Mammary microvascular endothelial cell (primary cell): ENCODE measurements around a stretch of chr2.

GRCh38 chr2:239482904-239483208 is 82.0 kb upstream of the HDAC4 start:
- RAMPAGE, long total RNA, result no peak

GRCh38 chr2:239533792-239534280 is 133.0 kb upstream of the HDAC4 start:
- RAMPAGE, long total RNA, result no peak

DNA sequence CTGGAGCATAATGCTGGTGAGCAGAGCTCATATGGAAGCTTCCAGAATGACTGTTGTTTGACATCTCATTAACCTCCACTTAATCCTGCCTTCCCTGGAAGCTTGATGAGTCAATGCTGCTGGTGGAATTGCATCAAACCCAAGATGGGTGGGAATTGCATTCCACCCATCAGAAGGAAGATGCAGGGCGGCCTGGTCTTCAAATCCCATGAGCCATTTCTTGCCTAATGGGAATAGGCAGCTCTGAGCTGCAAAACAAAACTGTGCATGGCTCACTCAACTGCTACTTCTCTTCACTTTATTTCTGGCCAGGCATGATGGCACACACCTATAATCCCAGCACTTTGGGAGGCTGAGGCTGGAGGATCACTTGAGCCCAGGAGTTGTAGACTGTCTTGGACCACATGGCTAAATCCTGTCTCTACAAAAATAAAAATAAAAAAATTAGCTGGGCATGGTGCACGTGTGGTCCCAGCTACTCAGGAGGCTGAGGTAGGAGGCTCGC is 283.7 kb upstream of the HDAC4 start:
- RAMPAGE, long total RNA, result no peak

GRCh38 chr2:239745265-239745757 is 279.8 kb downstream of the NDUFA10 start:
- RAMPAGE, long total RNA, result no peak

DNA sequence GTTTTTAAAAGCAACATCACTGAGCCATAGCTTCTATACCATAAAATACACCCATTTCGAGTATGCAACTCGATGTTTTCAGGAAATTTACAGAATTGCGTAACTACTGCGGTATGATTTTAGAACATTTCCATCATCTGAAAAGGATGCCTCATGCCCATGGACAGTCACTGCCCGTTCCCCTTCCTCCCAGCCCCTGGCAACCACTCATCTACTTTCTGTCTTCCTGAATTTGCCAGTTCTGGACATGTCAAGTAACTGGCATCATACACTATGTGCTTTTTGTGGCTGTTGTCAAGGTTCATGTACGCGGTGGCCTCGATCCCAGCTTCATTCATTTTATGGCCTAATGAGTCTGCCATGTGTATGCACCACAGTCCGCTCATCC is 88.0 kb downstream of the NDUFA10 start:
- RAMPAGE, long total RNA, result no peak

DNA sequence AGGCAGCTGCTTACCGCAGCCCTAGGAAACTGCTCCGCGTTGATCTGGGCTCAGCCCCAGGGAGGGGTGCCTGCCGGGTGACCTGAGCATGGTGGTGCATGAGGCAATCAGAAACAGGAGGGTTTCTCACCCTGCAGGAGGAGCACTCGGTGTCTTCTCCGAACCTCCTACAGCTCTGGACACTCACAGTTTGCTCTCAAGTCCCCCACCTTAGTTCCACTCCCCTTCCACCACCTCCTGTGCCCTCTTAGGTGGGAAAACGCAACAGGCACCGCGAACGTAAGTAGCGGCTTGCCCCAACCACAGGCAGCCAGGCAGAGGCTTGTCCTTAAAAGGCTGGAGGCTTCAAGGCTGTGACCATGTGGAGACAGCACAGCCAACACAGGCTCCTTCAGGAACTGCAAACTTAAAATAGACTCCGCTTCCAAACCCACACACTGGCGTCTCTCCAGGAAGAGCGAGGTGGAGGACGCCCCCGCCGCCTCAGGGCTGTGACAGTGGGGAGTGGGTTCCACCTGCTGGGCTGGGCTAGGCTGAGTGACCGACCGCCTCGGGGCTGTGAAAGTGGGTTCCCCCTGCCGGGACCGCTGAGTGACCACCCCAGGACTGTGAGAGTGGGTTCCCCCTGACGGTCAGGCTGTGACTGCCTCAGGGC is 71.6 kb downstream of the NDUFA10 start:
- RAMPAGE, long total RNA, result no peak

GRCh38 chr2:239954727-239955127 is 70.4 kb downstream of the NDUFA10 start:
- RAMPAGE, long total RNA, result no peak

DNA sequence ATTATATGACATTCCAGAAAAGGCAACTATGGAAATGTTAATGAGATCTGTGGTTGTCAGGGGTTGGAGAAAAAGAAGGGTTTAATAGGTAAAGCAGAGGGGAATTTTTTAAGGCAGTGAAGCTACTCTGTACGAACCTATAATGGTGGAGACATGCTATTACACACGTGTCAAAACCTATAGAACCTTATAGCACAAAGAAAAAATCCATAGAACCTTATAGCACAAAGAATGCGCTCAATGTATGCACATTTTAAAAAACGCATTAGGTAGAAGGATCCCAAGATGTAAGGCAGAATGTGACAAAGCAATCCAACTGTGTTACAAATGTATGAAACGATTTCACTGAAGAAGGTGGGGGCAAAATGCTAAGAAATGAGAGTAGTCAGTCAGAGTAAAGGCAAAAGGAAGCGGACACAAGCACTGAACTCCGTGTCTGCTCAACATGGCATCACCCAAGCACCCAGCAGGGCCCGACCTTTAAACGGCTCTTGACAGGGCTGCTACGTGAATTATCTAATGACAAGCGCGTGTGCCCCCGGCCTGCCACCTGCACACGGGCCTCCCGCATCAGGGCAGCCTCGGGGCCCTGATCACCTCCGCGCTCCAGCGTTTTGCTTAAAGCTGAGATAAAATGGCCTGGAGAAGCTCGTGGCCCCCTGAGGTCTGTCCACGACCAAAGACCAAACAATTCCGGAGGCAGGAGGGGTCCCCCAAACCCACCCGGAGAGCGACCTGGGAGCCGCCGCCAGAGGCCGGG is 574 bp downstream of the NDUFA10 start:
- RAMPAGE, long total RNA, result no peak

DNA sequence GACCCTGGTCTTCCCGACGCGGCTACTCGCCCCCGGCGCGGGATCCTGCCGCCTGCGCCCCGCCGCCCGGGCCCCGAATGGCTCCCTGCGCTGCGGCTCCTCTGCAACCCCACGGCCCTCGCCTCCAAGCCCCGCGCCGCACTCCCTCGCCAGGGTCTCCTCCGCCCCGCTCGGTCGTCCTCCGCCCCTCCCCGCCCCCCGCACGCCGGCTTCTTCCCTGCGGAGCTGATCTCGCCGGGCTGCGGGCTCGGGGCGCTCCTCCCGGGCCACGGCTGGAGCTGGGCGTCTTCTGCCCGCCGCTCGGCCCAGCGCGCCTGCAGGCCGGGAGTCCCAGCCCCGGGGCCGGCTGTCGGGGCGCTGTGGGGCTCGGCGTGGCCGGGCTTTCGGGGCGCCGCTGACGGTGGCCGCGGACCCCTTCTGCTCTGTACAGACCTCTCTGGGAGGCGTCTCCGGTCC is 703 bp downstream of the GPC1 start:
- RAMPAGE, long total RNA, result no peak

- RAMPAGE, long total RNA, result no peak
Observed at GRCh38 chr2:240593776-240594380, 7.3 kb downstream of the CAPN10 start.

DNA sequence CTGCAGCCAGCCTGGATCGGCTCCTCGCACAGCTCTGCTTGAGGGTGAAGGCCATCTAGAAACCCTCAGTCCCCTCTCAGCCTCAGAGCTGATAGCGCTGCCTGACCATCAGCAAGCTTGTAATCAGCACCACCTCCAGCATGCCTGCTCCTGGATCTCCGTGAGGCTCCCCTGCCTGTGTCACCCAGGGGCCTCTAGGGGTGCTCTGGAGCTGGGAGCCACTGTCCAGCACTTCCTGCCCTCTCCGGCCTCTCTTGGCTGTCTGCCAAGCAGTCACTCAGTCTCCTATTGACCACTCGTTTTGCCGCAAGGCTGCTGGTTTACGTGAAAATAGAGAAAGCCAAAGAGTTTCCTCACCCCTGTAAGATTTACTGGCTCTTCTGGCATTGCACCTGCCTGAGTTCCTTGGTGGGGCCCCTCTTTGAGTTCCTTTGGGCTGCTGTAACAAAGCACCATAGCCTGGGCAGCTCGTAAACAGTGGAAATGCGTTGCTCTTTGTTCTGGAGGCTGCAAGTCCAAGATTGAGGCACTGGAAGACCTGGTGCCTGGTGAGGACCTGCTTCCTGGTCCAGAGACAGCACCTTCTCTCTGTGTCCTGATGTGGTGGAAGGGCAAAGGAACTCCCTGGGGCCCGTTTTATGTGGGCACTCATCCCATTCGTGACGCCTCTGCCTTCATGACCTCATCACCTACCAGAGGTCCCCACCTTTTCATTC is 17.9 kb downstream of the CAPN10 start:
- RAMPAGE, long total RNA, result no peak

DNA sequence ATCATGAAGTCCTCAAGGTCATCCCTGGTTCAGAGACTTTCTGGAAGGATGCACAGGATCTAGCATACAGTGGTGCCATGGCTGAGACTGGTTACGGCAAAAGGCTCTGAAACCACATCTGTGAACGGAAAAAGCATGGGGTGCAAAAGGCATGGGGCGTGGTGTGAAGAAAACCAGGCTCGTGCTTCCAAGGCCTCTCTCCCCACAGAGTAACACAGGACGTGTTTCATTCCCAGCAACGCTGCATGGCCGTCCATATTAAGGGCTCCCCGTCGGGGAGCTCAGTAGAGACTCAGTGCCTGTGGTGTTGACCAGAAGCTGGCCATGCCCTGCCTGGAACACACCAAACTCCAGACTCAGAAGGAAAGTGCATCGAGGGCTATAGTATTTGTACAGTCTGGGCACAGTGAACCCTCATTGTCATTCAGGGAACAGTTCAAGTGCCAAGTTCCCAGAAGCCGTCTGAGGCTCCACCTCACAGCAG is 18.0 kb downstream of the AQP12A start:
- RAMPAGE, long total RNA, result no peak

DNA sequence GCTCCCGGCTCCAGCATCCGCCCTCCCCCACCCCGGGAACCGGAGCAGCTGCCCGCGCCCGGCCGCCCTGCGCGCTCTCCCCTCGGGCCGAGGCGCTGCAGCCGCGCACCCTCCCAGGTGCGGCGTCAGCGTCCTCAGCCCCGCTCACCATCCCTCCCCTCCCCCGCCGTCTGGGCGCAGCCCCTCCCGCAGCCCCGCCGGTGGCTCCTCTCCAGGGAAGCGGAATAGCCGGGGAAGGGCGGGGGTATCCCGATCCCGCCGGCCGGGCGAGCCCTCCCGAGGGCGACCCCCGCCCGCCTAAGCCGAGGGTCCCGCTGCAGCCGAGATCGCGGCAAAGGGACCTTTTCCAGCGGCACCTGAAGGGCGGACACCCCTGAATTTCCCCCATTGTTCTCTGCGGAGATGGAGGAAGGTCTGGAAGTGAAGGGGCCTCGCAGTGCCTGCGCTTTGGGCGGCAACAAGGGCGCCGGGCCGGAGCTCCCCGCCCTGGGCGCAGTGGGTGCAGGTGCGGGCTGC is 428 bp downstream of the KIF1A start:
- RAMPAGE, long total RNA, result no peak

GRCh38 chr2:240880199-240880490 is 11.5 kb downstream of the AGXT start:
- RAMPAGE, long total RNA, result no peak

DNA sequence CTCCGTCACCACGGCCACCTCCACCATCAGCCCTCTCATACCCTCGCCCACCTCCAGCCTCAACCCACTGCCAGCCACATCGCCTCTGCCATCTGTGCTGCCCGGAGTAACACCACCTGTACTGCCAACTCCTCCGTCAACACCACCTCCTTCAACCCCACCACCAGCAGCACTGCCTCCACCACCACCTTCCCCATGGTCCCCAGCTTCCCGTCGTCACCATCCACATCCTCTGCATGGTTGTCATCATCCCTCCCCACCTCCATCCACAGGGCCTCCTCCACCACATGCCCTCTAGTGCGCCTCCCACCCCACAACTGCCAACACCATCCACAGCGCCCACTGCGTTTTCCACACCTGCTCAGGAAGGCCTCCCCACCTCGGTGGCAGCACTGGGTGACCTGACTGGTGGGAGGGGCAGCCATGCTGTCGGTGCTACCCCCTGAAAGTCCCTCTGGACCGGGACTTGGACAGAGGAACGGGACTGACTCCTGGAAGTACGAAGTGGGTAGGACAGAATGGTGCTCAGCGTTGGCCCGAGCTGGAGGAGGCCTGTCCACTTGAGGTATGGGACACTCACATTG is 1.6 kb downstream of the SNED1 start:
- RAMPAGE, long total RNA, result no peak

DNA sequence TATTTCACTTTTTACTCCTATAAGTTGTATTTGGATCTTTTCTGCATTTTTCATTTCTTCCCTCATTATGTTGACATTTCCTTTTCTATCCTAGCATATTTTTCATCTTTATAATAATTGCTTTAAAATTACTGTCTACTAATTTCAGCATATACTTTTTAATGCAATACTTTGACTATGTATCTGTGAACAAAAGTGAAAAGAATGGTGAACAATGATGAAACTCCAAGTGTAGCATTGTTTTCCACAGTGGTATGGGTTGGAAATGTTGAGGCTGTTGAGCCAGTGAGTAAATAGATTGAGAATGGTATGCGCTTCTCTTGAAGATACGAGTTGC is 7.8 kb downstream of the SNED1 start:
- RAMPAGE, long total RNA, result no peak

DNA sequence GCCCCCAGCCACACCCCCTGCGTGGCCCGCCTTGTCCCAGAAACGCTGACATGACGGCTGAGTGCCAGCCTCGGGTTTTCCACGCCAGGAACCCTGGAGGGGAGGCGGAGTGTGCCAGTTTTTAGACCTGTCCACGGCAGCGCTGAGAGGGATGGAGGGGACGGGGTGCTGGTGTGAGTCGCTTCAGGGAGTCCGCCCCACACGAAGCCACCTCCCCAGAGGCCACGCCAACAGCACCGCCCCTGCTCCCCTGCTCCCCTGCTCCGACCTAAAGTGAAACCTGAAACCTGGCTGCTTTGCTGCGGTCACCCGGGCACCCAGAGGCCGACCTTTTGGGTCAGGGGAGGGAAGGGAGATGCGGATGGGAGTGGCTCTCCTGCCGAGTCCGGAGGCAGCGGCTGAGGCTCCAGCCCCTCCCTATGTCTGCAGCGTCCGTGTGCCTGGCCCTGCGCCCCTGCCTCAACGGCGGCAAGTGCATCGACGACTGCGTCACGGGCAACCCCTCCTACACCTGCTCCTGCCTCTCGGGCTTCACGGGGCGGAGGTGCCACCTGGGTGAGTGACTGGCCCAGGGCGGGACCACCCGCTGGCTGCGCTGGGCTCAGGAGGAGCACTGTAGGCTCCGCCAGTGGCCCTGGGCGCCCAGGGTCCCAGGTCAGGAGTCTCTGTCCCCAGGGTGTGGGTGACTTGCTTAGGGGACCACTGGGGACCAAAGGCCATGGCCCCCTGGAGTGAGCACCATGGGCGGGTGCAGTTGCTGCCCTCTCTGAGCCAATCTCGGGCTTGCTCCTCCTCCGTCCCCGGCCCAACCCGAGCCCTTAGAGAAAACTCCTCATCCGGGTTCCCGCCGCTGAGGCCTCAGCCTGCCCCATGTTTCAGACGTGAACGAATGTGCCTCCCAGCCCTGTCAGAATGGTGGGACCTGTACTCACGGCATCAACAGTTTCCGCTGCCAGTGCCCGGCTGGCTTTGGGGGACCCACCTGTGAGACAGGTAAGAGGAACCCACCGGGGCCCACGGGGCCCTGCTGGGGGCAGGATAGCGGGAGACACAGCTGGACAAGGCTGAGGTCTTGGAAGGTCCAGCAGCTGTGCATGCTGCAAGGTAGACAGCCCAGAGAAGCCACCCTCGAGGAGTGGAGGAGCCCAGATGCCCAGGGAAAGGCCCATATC is 38.3 kb downstream of the SNED1 start:
- RAMPAGE, long total RNA, result no peak

- RAMPAGE, long total RNA, result no peak
Observed at GRCh38 chr2:241059496-241060066, 42.5 kb downstream of the MTERF4 start.

DNA sequence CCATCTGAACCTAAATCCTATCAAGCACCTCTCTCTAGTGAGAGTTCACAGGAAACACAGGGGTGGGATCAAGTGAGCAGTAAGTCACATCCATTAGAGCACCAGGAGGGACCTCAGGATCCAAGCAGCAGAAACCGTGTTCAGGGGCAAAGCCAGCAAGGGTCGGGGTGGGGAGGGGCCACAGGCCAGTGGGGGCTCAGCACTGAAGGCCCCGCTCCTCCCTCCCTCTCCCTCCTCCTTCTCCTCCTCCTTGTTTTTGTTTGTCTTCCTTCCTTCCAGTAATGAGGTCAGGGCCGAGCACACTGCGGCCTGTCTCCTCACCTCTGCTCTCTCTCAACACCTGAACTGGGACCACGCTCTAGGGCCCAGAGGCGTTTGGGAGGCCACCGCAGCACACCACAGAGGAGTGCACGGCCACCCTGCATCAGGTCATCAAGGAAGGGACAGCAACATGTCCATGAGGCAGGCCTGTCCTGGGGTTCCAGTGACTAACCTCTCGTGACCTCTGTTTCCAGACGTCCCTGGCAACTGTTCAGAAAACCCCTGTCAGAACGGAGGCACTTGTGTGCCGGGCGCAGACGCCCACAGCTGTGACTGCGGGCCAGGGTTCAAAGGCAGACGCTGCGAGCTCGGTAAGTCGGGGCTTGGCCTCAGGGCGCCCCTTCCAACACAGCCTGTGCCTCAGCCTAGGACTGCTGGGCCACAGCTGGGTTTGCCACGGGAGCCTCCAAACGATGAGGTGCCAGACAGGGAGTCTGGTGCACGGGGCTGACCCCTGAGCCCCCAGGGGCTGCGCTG is 20.7 kb downstream of the MTERF4 start:
- RAMPAGE, long total RNA, result no peak

- RAMPAGE, long total RNA, result no peak
Observed at GRCh38 chr2:241102994-241103616, 1.0 kb upstream of the MTERF4 start.